Smooth muscle cell (in vitro differentiated cells): Measurements from ENCODE around the gene TSC22D2.

- RAMPAGE, long total RNA = no peak
Measured at GRCh38 chr3:148157064-148157435, 540.7 kb upstream of the AGTR1 start.

DNA sequence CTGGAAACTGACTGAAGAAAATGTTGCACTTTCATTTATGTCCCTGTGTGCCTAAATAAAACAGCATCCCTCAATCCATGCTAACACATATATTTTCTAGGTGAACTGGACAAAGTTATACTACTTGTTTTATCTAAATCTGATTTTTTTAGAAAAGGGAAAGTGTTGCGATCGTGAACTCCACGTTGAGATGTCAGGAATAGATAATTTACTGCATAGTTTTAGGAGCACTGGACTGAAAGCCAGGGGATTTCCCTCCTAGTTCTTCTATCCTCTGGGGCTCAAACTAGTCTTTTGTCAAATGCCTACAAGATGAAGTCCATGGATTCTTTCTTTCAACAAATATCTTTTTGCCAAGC lies 679 bp upstream of the HPS3 start:
- RAMPAGE, long total RNA = no peak

- RAMPAGE, long total RNA = no peak
Measured at GRCh38 chr3:149198157-149198874, 23.3 kb downstream of the CP start.

DNA sequence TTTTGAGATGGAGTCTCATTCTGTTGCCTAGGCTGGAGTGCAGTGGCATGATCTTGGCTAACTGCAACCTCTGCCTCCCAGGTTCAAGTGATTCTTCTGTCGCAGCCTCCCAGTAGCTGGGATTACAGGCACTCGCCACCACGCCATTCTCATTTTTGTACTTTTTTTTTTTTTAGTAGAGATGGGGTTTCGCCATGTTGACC lies 21.2 kb downstream of the CP start:
- RAMPAGE, long total RNA = no peak

- RAMPAGE, long total RNA = no peak
Measured at GRCh38 chr3:149277552-149277907, 55.9 kb upstream of the CP start.

DNA sequence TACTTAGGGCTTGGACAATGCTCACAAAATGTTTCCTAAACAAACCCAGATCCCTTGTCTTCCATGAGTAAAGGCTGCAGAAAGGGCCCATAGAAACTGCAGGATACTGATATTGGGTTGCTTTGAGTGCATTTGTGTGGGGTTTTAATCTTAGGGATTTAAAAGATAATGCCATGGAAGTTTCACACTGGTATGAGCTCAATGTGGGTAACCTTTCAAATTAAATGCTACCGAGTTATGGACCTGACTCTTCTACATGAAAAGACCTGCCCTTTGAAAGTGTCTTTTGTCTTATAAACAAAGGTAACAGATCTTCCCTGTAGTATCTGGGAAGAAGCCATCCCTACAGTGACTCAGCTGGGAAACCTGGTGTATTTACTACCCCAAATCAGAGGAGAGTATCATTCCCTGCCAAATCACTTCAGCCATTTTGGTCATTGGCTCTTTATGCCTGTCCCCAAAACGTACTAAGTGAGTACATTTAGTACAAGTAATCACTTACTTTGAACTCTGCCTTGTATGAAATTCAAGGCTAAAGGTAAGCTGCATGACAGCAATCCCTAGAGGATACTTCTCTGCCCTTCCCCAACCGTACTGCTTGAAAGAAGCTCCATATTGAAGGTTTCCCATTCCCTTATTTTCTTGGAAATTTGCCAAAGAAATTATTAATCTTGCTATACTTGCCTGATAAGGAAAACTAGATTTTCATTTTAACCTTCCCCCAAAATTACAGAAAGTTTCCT lies 7.3 kb downstream of the TM4SF1 start:
- RAMPAGE, long total RNA = no peak

DNA sequence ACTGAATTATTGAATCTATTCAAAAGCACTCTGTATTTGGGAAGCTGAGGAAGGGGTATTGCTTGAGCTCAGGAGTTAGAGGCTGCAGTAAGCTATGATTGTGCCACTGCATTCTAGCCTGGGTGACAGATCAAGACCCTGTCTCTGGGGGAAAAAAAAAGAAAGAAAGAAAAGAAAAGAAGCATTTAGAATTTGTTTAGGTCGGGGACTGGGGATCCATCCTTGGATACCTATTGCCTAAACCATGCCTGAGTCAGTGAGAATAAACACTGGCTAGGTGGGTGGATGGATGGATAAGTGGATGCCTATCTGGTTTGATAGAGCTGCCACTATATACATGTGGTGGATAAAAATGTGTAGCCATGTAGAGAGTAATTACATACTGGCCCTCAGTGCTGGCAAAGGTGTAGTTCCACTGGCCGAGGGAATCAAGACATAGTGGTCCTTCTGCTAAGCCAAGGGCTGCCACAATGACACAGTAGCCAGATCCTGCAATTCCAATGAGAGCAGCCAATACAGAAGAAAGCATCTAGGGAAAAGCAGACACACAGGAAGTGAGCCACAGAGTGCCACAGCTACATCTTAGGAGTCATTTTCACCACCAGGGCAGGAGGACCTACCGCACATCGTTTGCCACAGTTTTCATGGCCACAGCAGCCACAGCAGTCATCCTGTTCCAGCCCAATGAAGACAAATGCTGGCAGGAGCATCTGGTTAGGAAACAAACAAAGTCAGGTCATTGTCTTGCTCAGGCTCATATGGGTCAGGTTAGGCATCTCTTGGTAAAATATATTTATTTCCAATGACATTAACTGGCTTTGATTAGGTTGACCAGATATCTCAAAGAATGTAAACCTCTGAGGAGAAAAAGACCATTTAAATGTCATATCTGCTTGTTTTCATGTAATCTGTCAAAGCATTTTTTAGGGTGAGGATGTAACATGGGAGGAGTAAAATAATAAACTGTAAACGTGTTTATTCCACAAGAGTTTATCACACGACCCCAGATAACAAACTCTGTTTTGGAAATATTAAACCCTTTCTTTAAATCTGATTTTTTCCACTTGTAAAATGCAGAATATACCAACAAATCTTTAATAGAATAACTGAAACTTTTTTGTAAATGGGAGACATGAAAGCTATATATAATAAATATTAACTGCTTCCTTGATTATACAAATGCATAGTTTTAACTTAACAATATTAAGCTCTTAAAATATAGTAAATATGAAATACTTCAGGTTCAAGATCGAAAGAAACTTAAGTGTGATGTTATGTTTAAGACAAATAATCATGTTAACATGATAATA lies 1.9 kb downstream of the TM4SF1 start:
- RAMPAGE, long total RNA = no peak

- RAMPAGE, long total RNA = no peak
Measured at GRCh38 chr3:149442743-149443155, 31.7 kb upstream of the TM4SF4 start.

DNA sequence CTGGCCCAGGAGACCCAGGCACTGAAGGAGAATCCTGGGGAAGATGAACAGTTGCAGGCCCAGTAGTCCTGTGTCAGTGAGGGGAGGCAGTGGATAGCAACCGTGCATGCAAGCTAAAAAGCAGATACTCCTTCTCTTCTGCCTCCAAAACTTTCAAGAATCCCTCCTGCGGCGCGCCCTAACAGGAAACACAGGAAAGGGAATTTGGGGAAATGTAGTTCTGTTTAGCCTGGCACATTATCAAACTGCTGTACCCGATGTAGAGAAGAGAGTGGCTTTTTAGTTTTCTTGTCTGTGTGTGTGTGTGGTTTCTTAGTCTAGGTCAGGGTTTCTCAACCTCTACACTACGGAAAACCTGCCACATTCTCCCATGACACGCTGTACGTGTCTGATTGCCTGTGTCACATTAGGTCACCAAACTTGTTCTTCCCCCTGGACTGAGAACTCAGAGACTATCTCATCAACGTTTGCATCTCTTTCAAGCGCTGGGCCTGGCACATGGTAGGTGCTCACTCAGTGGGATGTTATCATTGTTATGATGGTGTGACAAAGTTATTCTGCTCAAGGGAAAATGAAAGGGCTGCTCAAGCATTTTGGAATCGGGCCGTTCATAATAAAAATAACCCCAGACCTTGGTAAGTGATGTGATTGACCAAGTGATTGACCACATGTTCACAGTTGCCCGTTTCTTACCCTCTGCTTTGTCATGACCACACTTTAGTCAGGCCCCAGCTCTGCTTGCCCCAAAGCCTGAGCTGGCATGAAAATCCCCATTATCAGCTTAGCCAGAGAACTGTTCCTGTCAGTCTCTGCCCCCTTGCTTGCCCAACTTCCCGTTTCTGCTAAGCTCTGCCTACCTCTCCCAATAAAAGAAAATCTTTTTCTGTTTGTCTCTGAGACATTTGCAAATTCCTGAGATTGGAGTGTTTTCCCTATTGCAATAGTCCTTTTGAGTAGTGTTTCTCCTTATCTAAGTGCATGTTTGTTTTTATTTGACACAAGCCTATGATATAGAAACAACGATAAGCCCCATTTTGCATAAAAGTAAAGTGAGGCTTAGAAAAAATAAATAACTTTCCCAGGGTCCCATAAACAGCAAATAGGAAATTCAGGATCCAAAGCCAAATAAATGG lies 33.3 kb downstream of the TM4SF4 start:
- RAMPAGE, long total RNA = no peak

DNA sequence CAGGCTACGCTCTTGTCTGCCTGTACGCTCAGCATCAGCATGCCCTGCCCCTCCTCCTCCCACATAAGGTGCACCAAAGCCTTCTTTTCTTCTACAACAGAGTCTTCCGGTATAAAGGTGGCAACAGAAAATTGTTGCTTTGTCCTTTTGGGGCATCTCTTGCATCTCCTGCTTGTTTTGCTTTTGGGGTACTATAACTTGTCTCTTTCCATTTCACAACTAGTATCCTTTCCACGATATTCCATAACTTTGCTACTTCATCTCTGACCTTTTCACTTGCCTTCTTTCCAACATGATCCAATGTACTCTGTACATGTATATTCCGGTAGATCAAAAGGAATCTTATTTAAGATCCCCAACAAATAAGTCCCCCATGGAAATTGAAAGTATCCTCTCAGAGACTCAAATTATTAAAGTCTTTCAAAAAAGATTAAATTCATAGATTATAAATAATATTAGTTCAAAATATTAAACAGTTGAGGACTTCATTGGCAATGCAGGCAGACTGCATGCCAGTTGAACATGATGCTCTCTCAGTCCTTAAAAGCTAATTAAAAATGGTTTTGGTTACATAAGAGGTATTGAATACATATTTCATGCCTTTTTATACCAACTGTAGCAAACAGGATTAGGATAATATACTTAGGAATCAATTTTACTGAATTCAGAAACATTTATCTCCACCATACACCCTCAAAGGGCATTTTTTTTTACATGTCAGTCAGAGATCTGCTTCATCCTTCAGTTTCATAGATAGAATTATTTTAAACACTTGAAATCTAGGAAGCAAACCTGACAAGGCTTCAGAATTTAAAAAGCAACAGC lies 44.4 kb downstream of the TM4SF4 start:
- RAMPAGE, long total RNA = no peak

GRCh38 chr3:149609419-149610261 lies 48.2 kb downstream of the WWTR1 start:
- RAMPAGE, long total RNA = no peak

DNA sequence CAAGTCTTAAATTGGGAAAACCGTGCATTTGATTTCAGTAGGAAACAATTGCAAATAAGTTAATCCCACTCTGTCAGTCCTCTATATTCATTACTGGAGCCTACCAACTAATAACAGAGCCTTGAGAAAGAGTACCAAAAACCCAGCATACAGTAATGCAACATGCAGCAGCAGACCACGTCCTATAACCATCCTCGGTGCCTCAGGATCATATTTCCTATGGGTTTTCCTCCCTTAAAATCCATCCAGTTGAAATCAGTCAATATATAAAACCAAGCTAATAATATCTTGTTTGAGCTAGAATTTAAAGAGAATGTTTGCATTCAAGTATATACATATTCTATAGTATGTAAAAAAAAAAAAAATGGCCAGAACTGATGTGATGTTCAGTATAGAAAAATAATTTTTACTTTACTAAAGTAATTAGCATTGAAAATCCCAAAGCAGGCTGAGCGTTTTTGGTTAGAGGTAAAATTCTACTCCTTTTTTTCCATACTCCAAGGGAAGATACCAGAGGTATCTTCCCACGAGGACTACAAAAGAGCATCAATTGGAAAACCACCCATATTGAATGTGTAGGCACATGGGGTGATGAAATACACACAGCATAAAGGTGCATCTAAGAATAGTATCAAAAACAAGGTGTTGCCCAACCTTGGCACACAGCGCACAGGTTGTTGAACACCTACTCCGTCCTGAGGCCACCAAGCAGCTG lies 31.5 kb downstream of the WWTR1 start:
- RAMPAGE, long total RNA = no peak

DNA sequence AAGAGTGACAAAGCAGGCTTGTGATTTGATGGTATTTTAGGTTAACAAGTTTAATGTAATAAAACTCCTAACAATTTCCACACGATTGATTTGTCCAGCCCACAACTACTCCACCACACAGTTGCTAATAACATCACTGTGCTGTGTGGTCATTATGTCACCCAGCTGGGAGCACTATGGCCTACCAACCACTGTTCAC lies 1.7 kb downstream of the WWTR1 start:
- RAMPAGE, long total RNA = no peak

GRCh38 chr3:150022485-150023569 lies 52.1 kb upstream of the PFN2 start:
- RAMPAGE, long total RNA = no peak

GRCh38 chr3:150254303-150254890 lies 153.7 kb upstream of the TSC22D2 start:
- RAMPAGE, long total RNA = no peak

GRCh38 chr3:150278594-150278989 lies 129.5 kb upstream of the TSC22D2 start:
- RAMPAGE, long total RNA = no peak

GRCh38 chr3:150359535-150359844 lies 48.6 kb upstream of the TSC22D2 start:
- RAMPAGE, long total RNA = no peak

DNA sequence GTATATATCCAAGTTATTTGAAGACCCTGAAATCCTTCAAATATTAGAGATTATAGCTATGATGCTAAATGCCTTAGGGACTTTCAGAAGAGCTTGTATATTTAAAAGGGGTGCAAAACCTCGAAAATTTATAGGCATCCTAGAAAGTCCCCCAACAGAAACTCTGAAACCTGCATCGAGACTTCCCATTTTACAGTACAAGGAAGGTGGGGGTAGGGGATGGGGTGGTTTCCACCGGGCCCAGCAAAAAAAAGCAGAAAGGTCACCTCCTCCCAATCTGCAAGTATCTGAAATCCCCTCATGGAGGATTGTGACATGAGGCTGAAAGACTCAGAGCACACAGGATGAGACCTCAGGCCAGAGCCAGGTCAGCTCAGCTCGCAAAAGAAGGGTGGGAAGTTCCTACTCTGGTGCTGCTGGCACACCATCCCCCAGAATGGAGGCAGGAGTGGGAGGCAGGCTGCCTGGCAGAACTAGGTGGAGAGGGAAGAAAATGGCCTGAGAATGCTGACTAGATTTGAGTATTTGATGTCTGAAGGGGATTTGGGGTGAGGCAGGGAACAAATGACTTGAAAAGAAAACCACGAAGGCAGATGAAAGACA lies 22.7 kb upstream of the TSC22D2 start:
- RAMPAGE, long total RNA = no peak

- RAMPAGE, long total RNA = no peak
Measured at GRCh38 chr3:150407007-150407589, 1.0 kb upstream of the TSC22D2 start.

DNA sequence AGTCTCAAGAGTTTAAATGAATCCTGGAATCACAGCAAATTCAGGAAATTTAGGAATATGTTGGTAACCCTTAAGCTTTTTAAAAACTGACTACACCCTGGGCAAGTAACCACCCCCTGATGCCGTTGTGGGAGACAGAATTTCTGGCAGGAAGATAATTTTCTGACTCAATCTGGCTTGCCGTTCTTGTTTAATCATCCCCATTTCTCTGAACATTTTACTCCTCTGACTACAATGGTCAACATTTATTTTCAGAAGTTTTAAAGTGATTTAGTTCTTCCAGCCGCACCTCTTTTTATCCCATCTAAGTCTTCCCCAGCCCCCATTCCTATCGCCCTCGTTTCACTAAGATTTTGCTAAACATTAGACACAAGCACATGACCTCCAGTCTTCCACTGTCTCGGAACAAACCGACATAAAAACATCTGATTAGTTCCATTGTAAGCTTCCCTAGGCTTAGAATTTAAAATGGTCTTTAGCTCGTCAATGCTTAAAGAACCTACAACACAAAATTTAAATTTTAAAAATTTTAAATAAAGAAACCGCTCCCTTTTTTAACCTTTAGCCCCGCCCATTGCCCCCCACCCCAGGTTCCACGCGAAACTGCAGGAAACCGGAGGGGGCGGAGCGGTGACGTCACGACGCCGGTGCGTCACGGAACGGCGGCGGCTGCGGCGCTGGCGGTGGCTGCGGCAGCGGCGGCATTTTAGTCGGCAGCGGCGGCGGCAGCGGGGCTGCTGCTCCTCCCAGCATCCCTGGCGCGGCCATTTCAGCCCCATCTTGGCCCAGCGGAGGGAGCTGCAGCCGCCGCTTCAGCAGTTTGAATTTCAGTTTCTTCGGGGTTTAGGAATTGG lies at the start of gene TSC22D2:
TSS of gene TSC22D2 (plus strand) at position 709 of the 854 bp plus-strand sequence.
- RAMPAGE, long total RNA = no peak